ENCODE measurements around a stretch of chr2.

GRCh38 chr2:19356572-19356973 is 1.9 kb downstream of the OSR1 start:
- PRO-cap, 3 experiments, result no peak in any of the 3 experiments
- RAMPAGE, long total RNA, 2 experiments, result no peak in any of the 2 experiments
- RRBS, result 3% methylated on average over 1 of the region's 30 CpGs

GRCh38 chr2:19855527-19856317 is 46.1 kb downstream of the TTC32 start:
- PRO-cap, 3 experiments, result no peak in any of the 3 experiments
- RAMPAGE, long total RNA, 2 experiments, result no peak in any of the 2 experiments
- RRBS, result no CpG with 5 or more reads among the region's 15 CpGs

DNA sequence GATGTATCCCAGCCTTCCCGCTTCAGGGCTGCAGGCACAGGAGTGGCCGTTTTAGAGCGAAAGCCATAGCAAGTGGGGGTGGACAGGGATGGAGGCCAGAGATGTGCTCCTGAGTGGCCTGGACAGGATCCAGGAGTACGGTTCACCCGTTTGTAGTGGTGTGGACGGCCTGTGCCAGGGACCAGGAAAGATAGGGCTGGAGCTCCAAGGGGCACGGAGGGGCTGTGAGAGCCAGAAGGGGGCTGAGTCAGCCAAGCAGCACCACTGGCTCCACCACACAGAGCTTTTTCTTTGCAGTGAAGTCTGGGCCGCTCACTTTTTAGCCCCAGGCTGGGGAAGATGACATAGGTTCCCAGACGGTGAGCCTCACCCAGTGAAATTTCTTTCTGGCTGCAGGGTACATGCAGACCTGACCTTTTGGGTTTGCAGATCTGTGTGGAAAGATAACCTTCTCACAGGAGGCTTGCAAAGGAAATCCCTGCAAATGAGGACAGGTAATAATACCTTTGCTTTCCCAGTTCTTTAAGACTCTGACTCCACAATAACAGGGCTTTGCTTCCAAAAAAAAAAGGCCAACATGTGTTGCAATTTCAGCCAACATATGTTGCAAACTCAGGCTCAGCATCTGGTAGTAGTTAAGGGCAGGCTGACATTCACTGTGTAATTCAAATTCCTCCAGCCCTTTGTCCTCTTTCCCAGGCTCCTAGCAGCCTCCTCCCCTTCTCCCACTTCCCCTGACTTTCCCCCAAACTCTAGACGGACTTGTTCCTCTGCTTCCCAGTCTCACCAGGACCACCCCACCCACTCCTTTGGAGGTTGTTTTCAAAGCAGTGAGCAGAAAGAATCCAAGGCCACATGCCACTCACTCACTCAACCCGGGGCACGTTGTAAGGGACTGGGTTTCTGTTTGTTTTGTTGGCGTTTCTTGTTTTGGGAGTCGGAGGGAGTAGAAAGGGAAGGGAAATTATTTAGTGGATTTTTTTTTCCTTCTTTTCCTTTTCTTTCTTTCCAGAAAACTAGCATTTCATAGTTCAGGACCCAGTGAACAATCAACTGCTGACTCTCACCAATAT is 20.3 kb upstream of the LAPTM4A start:
- PRO-cap, 3 experiments, result peak in 2 of 3 experiments; most common plus-strand start position 631 of the sequence (in 2)
- RAMPAGE, long total RNA, 2 experiments, result no peak in any of the 2 experiments
- RRBS, result no CpG with 5 or more reads among the region's 14 CpGs

DNA sequence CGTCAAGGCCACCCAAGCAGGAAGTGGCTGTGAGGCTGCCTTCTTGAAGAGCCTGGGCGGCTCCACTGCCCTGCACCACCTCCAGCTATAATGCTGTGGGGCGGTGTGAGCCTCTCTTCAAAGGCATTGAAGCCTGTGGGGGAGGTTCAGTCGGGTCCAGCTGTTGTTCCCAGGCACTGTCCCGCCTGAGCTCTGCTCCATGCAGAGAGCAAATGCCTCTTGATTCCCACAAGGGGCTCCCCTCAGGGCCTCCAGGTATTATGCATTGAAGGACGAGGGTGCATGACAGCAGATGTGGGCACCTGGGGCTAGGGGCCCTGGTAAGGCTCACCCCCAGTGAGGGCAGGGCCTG is 29.5 kb upstream of the LAPTM4A start:
- PRO-cap, 3 experiments, result no peak in any of the 3 experiments
- RAMPAGE, long total RNA, 2 experiments, result no peak in any of the 2 experiments
- RRBS, result no CpG with 5 or more reads among the region's 6 CpGs

DNA sequence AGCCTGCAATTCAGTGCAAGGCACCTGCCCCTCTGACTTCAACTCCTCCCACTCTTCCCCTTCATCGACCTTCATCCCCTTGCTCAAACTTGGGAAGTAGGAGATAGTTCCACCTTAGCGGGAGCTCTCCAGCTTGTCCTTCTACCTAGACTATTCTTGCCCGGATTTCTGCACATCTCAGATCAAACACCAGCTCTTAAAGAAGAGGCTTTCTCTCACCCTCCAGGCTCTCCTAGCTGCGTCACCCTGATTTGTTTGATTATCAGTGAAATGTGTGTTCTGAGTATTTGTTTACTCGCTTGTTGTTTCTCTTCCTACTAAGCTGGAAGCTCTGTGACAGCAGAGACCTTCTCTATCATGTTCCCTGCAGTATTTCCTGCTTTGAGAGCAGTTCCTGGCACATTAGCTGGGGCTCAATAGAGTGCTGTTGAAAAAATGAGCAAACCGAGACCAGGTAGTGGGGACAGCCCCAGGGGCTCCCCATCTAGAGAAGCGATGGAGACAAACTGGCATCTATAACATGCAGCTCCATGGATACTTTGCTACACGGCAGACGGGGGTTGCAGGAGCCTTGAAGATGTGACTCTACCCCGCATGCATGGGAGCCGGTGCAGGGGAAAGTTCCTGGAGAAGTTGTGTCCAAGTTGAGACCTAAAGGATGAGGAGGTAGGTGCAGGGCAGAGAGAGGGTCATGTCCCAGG is 70.7 kb upstream of the LAPTM4A start:
- PRO-cap, 3 experiments, result no peak in any of the 3 experiments
- RAMPAGE, long total RNA, 2 experiments, result no peak in any of the 2 experiments
- RRBS, result no CpG with 5 or more reads among the region's 11 CpGs

GRCh38 chr2:20136155-20136642 is 84.8 kb upstream of the LAPTM4A start:
- PRO-cap, 3 experiments, result no peak in any of the 3 experiments
- RAMPAGE, long total RNA, 2 experiments, result no peak in any of the 2 experiments
- RRBS, result no CpG with 5 or more reads among the region's 15 CpGs

GRCh38 chr2:20155888-20156652 is 68.9 kb downstream of the SDC1 start:
- PRO-cap, 3 experiments, result no peak in any of the 3 experiments
- RAMPAGE, long total RNA, 2 experiments, result no peak in any of the 2 experiments
- RRBS, result no CpG with 5 or more reads among the region's 7 CpGs

DNA sequence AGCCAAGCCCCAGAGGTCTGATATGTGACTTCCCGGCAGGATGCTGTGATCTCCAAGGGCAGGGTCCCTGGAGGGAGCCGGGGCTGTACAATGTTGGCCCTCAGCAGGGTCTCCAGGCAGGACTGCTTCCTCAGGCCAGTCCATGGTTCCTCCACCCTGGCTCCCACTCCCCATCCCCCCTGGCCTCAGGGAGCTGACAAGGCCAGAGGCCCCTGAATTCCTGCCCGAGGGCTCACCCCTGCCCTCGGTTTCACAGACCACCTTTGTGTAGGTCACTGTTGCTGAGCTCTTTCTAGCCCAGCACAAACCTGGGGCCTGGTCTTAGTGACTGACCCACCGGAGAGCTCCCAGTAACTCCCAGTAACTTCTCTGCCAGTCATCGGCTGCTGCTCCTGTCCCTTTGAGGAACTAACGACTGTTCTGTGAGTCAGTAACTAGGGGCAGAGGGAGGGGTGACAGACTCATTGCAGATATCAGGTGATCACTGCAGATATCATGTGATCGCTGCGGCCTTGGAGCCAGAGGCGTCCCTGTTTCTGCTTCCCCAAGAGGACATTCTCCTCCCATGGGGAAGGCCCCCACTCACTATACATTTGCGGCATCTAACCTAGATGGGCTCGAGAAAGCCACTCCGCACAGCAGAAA is 38.6 kb downstream of the SDC1 start:
- PRO-cap, 3 experiments, result peak in 1 of 3 experiments; most common minus-strand start position 402 of the sequence (in 1)
- RAMPAGE, long total RNA, 2 experiments, result no peak in any of the 2 experiments
- RRBS, result no CpG with 5 or more reads among the region's 13 CpGs

DNA sequence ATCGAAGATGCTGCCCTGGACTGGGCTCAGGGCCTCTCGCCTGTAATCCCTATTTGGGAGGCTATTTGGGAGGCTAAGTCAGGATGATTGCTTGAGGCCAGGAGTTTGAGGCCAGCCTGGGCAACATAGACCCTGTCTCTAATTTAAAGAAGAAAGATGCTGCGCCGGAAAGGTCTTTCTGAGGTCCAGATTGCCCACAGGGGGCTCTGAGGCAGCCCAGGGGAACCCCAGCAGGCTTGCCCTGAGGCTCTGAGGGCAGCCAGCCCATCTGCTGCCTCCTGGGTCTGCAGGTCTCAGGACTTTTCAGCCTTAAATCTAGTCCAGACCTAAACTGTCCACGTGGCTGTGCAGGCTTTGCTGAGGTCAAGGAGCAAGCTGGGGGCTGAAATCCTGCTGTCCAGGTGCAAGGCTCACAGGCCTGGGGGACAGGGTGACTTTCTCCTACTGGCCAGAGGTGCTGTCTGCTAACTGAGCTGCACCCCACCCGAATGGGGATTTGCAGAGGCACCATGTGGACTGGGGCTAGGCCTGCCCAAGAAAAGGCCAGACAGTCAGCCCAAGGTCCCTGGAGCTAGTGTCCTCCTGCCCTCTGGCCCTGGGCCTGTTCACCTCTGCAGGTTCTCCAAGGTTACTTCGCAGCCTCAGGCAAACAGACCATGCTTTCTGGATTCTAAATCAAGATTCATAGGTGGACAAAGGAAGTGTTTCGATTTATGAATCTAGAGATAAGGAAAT is 32.2 kb downstream of the SDC1 start:
- PRO-cap, 3 experiments, result no peak in any of the 3 experiments
- RAMPAGE, long total RNA, 2 experiments, result no peak in any of the 2 experiments
- RRBS, result no CpG with 5 or more reads among the region's 8 CpGs

- PRO-cap, 3 experiments, result no peak in any of the 3 experiments
- RAMPAGE, long total RNA, 2 experiments, result no peak in any of the 2 experiments
- RRBS, result no CpG with 5 or more reads among the region's 34 CpGs
These were observed 23.9 kb downstream of the SDC1 start for GRCh38 chr2:20200672-20201799.

DNA sequence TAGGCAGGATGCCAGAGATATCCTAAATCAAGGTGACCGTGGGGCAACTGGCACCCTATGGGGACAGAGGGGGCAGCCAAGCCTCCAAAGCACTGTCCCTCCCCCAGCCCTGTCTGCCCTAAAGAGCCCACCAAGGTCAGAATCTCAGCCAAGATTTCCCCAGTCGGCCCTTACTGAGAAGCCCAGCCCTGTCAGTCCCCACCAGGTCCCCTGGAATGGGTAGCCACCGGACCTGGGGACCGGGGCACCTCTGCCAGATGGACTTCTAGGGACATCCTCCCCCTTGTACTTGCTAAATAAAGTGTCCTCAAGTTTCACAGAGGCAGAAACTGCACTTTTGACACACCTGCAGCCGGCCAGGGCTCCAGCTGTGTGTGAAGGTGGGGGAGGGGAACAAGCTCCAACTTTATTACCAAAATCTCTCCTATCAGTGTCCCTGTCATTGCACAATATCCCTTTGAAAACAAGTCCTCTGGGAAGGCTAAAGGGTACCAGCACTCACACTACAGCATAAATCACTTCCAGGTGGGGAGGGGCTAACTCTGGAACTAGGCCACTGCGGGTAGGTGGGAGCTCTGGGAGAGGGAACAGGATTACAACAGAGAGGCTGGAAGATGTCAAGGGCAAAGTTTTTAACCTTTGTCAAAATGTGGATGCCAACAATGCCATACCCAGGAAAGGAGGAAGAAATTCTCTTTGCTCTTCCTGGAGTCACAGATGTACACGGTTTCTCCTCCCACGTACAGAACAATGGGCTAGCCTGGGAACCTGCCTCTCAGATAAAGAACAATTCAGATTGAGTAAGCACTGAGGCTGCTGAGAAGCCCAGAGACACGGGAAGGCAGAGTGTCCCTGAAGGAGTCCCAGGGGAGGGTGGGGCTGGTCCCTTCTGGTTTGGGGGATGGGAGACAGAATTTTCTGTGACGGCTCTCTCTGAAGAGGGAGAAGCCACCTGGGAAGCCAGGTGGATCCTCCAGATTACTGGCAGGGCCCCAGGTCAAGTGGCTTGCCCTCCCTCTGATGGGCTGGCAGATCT is 11.1 kb downstream of the SDC1 start:
- PRO-cap, 3 experiments, result no peak in any of the 3 experiments
- RAMPAGE, long total RNA, 2 experiments, result no peak in any of the 2 experiments
- RRBS, result no CpG with 5 or more reads among the region's 10 CpGs

- PRO-cap, 3 experiments, result no peak in any of the 3 experiments
- RAMPAGE, long total RNA, 2 experiments, result no peak in any of the 2 experiments
- RRBS, result no CpG with 5 or more reads among the region's 4 CpGs
These were observed 3.9 kb downstream of the SDC1 start for GRCh38 chr2:20220834-20221615.

DNA sequence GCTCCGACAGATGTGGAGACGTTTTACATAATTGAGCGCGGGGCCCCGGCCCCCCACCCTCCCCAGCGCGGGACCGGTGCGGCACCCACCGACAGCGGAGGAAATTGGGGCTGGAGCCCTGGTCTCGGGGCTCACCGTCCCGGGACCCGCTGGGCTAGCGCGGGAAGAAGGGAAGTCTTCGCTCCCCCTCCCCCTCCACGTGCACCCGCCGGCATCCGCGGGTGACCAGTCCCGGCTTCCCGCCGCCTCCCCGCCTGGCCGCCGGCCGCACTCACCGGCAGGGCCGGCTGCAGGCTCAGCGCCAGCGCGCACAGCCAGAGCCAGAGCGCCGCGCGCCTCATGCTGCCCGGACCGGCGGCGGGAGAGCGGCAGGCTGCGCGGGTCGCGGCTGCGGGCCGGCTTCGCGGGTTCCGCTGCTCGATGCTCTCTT is 388 bp downstream of the SDC1 start:
- PRO-cap, 3 experiments, result no peak in any of the 3 experiments
- RAMPAGE, long total RNA, 2 experiments, result no peak in any of the 2 experiments
- RRBS, result under 1% methylated on average over 42 of the region's 54 CpGs

- PRO-cap, 3 experiments, result no peak in any of the 3 experiments
- RAMPAGE, long total RNA, 2 experiments, result no peak in any of the 2 experiments
- RRBS, result no CpG with 5 or more reads among the region's 9 CpGs
These were observed 6.6 kb upstream of the SDC1 start for GRCh38 chr2:20231462-20232004.

- PRO-cap, 3 experiments, result no peak in any of the 3 experiments
- RAMPAGE, long total RNA, 2 experiments, result no peak in any of the 2 experiments
- RRBS, result no CpG with 5 or more reads among the region's 8 CpGs
These were observed 11.7 kb upstream of the SDC1 start for GRCh38 chr2:20236522-20237074.

DNA sequence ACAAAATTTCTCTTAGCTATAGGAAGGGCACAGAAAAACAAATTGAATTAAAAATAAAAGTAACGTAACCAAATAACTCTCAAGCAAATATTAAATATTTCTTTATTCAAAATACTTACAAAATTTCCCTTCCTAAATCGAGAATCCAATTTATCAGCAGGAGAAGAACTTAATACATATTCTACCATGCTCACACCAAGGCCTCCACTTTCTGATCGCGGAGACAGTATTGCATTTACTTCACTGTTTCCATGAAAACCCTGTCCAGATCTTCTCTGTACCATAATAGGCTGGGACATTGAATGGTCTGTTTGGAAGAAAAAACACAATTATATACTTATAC is 38.6 kb downstream of the PUM2 start:
- PRO-cap, 3 experiments, result no peak in any of the 3 experiments
- RAMPAGE, long total RNA, 2 experiments, result no peak in any of the 2 experiments
- RRBS, result no CpG with 5 or more reads among the region's 4 CpGs

DNA sequence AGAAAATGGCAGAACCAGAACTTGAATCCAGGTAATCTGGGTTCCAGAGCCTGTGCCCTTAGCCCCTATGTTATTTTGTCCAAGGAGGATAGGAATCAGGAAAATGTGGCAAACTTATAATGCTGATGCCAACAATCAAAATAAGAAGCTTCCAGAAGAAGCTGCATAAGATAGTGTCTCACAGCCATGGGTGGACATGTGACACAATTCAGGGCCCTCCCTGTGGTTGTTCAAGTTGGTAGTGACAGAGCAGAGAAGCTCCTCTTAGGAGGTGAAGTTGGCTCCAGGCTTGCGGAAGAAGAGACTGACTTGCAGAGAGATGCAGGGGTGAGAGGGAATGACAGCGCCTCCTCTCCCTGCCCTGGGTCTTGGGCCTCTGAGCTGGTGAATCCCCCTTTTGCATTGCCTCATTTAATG is 23.1 kb upstream of the RHOB start:
- PRO-cap, 3 experiments, result no peak in any of the 3 experiments
- RAMPAGE, long total RNA, 2 experiments, result no peak in any of the 2 experiments
- RRBS, result no CpG with 5 or more reads among the region's 2 CpGs

- PRO-cap, 3 experiments, result no peak in any of the 3 experiments
- RAMPAGE, long total RNA, 2 experiments, result no peak in any of the 2 experiments
- RRBS, result no CpG with 5 or more reads among the region's 10 CpGs
These were observed 16.8 kb upstream of the RHOB start for GRCh38 chr2:20429892-20430682.

GRCh38 chr2:20514903-20515373 is 68.1 kb downstream of the RHOB start:
- PRO-cap, 3 experiments, result no peak in any of the 3 experiments
- RAMPAGE, long total RNA, 2 experiments, result no peak in any of the 2 experiments
- RRBS, result no CpG with 5 or more reads among the region's 8 CpGs

DNA sequence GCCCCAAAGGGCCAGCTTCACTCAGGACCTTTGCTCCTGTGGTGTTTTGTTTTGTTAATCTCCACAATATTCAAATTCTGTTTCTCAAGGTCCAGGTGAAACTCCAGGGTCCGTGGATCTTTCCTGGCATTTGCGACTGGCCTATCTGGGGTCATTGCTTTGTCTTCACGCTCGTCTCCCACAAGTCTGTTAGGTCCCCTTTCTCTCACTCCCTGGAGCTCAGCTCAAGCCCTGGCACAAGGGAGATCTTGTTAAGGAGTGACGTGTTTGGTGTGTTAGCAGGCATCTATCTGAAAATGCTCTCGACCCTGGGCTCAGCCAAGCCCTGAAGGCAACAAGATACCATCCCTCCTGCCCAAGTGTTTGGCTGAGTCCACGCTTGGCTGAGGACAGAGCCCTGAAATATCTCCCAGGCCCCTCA is 91.3 kb downstream of the RHOB start:
- PRO-cap, 3 experiments, result no peak in any of the 3 experiments
- RAMPAGE, long total RNA, 2 experiments, result no peak in any of the 2 experiments
- RRBS, result no CpG with 5 or more reads among the region's 7 CpGs

Measured in testis (tissue), 5 donors.